ENCODE results near the genes ARHGAP25, GKN1 and GFPT1.

DNA sequence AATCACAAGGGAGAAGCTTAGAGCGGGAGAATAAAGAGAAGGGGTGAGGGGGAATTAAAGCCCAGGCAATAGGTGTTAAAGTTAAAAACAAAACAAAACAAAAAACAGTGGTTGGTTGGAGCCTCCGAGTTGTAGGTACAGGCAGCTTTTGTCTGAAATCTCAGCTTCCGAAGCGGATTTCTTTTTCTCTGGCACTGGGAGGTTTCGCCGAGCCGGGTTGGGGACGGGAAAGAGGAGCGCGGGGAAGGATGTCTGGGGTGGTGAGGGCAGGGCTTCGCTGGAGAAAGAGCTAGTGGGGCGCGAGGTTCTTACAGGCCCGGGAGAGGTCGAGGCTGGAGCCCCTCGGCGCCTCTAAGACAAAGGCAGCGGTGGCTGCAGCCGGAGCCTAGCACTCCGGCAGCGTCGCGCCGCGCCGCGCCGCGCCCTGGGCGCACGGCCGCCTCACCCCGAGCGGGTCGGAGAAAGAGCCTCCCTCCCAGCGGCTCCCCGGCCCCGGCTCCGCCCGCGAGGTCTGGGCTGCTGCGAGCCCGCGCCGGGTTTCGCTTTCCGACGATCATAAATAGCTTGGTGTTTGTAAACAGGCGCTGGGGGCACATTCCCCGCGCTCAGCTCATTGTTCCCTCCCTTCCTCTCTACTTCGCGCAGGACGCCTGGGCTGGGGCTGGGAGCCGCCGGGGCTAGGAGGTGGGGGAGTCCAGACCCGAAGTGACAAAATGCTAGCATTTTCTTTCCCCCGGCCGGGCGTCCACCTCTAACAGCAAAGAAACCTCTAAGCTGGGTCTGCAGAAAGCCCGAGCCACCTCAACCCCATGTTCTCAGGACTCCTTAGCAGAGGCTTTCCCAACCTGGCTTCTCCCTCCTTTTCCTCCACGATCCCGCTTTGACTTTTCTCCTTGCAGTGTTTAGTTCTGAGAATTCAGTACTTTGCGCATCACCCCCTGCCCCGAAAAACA lies 867 bp upstream of the MEIS1 start:
- PRO-cap = bidirectional peak, plus-strand start at position 635 of the sequence, minus-strand start at position 513 of the sequence
- RAMPAGE, long total RNA, 2 experiments = no peak in any of the 2 experiments

DNA sequence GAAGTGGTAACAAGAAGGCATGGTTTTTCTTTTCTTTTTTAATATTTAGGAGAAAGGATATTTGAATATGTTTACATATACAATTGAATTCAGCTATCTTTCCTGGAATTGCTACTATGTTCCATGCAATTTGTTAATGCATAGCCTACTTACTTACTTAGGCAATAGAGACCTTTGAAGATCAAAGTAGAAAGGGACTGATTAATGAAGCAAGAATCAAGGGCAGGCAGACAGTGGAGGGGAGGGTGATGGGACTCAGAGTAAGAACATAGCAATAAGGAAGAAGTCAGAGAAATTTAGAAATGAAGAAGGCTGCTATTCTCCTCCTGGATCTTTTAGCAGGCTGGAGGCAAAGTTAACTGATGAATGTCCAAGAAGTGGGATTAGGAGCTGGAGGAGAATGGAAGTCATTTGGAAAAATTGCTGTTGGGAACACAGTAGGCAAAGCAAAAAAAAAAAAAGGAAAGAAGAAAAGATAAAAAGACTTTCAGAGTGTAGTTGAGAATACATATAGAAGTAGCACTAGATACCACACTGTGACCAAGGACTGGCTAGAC lies 94.9 kb downstream of the MEIS1 start:
- PRO-cap = no peak
- RAMPAGE, long total RNA, 2 experiments = no peak in any of the 2 experiments

GRCh38 chr2:66574388-66575728 lies 139.9 kb downstream of the MEIS1 start:
- PRO-cap = no peak
- RAMPAGE, long total RNA, 2 experiments = no peak in any of the 2 experiments

DNA sequence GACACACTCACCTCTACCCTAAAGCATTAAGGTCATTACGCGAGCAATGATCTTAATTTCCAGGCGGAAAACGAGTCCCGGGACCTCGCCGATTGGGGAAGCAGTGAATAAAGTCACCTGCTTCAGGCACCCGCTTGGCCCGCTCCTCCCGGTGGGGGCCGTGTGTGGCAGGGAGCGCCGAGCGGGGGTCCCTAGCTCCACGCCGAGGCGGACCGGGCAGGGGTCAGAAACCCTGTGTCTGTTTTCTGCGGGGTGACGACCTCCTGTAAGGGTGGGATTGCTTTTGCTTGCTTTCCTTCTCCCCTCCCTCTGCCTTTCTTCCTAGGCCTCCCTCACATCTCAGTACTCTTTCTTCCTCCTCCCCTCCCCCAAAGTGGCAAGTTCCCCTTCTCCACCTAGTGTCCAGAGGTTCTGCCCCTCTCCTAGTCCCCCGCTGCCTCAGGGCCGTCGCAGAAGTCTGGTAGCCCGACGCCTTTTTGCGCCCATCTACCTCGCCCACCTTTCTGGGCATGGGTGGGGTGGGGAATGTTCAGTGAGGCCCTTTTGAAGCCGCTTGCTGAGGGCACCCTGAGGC lies 142.6 kb downstream of the MEIS1 start:
- PRO-cap = no peak
- RAMPAGE, long total RNA, 2 experiments = no peak in any of the 2 experiments

DNA sequence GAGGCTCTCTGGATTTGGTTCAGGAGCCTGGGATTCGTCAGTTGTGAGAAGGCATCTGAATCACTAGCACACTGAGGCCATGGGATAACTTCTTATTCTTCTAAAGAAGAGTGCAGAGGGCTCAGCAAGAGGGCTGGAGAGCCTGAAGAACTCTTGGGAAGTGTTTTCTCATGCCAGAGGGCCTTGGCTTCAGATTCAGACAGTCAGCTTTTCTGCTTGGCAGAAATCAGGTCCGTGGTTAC lies 332.0 kb upstream of the ETAA1 start:
- PRO-cap = no peak
- RAMPAGE, long total RNA, 2 experiments = no peak in any of the 2 experiments

DNA sequence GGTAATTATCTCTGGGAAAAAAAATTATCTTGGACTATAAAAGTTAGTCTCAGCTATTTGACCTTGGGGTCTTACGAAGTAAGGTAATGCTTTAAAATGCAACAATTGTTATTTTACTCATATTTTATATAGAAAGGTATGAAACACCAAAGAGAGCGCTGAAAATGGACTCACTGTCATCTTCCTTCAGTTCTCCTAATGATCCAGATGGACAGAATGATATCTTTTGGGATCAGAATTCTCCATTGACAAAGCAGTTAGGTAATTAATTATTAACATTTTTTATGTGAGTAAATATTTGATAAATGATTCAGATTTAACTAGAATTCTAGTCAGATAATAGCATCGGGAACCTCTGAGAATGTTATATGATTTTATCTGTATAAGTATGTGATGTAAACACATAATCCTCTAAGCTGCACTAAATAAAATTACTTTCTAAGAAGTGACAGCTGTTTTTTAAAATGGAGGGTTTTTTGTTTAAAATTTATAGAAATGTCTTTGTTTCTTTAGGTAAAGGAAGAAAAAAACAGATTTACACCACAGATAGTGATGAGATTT lies 2.0 kb downstream of the ETAA1 start:
- PRO-cap = no peak
- RAMPAGE, long total RNA, 2 experiments = no peak in any of the 2 experiments

DNA sequence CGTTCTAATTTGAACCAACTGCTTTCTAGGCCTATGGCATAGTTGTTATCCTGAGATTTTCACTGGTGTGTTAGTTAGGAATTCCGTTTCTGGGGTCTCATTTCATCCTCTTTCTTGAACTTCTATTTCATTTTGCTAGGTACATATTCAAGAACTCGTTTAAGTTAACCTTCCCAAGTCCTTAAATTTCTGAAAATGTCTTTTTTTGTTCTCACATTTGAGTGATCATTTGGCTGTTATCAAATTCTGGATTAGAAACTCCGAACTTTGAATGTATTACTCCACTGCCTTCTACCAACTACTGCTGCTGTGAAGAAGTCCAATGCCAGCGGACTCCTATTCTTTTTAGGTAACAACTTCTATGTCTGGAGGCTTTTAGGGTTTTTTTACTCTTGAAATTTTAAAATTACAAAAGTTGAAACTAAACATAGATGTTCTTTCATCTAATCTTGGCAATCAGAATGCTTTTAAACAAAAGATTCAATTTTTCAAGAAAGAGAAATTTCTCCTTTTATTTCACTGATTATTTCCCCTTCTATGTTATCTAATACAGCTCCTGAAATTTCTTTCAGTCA lies 43.9 kb downstream of the PNO1 start:
- PRO-cap = no peak
- RAMPAGE, long total RNA, 2 experiments = no peak in any of the 2 experiments

DNA sequence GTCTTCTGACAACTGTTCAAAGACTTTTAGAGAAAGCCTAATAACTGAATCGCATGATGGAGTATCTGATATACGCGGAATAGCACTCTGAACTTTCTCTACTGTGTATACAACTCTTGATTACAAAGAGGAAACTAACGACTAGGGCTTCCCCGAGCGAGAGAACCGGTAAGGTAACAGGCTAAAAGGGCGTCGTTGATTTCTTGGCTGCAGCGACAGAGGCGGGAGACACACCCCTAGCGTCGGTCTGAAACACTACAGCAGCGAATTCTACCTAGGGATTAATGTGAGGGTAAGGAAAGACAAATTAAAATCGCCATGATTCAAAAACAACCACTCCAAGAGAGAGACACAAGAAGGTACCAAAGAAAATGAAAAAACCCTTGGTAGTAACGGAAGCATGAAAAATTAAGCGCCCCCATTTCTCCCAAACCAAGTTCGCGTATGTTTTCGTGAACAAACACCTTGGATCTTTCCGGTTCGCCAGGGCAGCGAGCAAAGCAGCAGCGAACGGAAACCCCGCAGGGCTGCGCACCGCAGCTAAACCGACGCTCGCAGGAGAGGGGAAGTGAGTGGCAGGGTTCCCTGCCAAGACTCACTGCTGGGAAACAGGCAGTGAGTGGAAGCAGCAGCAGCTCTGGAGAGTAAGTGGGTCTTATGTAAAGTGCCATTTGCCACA lies 1.2 kb downstream of the PPP3R1 start:
- PRO-cap = bidirectional peak, plus-strand start outside the sequence, minus-strand start at position 440 of the sequence
- RAMPAGE, long total RNA, 2 experiments = start-site peak on the plus strand in 1 of 2 experiments, centred at position 540 of the sequence, 9 reads per replicate

DNA sequence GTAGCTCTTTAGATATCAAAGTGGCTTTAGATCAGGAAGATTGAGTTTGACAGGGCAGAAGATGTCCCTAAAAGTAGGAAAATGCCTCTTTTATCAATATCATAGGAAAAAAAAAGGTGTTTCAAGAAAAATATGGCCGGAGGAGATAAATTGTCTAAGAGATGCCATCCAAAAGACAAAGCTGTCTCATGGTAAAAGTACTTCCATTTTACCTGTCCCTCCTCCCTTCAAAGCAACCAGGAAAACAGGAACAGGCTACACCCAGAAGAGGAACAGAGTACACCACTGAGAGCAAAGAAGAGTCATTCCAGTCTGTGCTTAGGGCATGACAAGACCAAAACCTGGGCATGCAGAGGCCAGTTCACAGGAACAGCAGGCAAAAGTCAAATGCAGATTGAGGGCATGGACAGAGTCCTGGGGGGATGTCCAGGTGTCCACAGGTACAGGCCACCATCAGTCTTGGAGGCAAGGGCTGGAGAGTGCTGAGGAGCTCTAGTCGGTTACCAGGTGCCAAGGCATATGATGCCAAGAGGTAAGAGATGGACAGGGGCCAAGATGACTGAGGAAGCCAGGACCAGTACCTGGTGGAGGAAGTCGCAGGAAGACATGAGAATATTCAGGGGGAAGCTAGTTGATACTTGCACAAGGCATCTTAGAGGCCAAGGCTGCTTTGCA lies 23.7 kb downstream of the PLEK start:
- PRO-cap = no peak
- RAMPAGE, long total RNA, 2 experiments = no peak in any of the 2 experiments

DNA sequence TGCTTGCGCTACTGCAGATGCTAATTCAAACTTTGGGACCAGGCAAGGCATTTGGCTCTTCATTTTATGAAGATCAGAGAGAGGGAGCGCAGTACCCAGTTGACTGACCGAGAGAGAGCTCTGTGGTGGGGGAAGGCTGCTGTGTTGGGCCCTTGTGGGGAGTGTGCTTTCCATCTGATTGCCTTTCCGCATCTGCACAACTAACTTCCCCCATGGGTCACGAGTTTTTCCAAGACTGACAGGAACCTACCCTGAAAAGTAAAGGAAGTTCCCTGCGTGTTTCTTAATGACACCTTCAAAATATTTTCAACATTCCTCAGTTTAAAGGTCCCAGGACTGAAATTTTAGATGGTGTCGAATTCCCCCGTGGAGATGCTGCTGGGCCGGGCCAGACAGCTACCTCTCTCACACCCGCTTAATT lies 2.5 kb upstream of the ARHGAP25 start:
- PRO-cap = no peak
- RAMPAGE, long total RNA, 2 experiments = no peak in any of the 2 experiments

DNA sequence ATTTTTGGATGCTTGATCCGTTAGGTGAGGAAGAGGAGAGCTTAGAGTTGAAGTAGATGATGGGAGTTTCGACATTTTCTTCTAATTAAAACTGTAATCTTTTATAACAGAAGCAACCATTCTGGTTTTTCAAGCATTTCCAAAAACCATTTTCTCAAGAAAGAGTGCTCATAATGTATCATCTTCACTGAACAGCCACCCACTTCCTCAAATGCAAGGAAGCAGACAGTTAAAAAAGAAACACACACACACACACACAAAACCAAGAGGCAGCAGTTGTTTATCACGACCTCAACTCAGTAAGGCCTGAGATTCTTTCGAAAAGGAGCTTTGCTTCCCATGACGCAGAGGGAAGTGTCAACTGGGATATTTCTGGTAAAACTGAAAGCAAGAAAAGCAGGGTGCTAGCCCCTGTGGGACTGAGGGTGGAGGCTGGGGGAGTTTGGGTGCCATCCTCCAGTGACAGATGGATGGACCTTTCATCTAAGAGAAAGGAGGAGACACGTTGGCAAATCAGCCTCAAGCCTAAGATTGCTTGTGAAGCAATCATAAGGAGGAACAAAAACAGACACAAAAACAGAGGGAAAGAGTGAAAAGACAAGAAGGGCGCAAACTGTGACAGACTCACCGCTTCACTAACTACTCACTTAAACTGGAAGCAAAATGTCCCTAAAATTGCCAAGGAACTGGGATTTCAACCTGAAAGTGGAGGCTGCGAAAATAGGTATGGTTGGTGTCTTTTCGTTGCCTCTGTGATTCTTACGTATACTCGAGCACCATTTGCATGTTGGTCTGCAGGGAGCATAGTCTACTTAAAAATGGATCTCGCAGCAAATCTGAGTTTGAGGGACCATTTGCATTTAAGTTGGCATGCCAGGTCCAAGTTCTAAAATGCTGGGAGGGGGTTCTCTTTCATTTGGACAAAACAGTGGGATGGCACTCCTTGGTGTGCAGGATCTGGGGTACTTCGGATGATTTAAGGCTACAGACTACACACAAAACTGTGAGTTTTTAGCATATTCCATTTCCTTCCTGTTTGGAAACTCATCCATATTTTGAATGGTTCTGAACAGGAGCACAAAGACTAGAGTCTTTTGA lies at the start of gene ARHGAP25:
Gene ARHGAP25, plus strand, starts transcription at position 275 of the 1,098 bp plus-strand sequence.
- PRO-cap = unidirectional peak, plus-strand start at position 579 of the sequence
- RAMPAGE, long total RNA, 2 experiments = no peak in any of the 2 experiments

- PRO-cap = no peak
- RAMPAGE, long total RNA, 2 experiments = no peak in any of the 2 experiments
These were observed 41.4 kb downstream of the ARHGAP25 start for GRCh38 chr2:68775810-68776655.

DNA sequence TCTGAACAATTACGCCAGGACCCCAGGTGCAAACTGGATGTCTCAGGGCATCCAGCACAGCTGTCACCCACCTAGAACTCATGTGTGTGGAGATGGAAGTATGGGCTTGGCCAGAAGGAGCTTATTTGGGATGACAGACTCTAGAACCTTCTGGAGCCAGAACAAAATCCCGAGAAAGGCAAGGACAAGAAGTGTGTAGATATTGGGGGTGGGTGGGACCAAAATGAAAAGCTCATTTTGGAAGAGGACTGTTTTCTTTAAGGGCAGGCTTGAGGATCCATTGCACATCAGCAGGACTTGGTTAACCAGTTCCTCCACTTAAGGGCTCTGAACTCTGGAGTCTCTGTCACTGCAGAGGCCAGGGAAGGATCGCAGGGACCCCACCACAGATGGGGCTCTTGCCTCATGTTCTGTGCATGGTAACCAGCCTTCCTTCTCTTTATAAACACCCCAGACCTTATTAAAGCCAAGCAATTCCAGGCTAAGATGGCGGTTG lies 42.1 kb downstream of the ARHGAP25 start:
- PRO-cap = no peak
- RAMPAGE, long total RNA, 2 experiments = no peak in any of the 2 experiments

DNA sequence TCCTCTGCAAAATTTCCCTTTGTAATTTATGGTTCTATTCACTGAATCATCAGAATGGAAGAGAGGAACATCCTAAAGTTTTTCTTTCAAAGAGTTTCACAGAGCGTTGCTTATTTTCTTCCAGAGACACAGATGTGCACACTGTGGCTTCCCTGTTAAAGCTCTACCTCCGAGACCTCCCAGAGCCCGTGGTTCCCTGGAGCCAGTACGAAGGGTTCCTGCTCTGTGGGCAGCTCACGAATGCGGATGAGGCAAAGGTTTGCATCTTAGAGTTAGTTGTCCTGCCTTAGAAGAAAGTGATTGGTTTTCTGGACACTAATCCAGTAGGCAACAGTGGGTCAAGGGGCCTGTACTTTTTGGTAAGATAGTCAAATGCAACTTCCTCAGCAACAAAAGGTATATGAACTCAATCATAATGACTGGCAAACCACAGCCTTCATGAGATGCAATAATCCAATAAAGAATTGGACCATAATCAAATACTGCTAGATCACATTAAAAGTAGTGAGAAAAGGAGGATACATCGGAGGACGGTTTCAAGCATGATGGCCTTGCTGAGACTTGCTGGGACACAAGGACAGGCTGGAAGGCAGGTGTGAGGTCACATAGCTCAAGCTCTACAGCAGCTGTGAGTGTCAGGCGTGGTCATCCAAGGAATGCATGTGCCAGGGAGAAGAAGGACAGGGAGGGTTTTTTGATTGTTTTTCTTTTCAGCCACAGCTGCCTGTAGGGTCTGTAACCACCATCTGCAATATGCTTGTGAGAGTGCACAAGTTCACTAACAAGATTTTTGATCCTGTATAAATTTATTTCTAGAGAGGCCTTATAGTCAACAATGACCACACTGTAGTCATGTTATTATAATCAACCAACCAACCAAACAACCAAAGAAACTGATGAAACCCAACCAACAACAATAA lies 57.8 kb downstream of the BMP10 start:
- PRO-cap = no peak
- RAMPAGE, long total RNA, 2 experiments = no peak in any of the 2 experiments

DNA sequence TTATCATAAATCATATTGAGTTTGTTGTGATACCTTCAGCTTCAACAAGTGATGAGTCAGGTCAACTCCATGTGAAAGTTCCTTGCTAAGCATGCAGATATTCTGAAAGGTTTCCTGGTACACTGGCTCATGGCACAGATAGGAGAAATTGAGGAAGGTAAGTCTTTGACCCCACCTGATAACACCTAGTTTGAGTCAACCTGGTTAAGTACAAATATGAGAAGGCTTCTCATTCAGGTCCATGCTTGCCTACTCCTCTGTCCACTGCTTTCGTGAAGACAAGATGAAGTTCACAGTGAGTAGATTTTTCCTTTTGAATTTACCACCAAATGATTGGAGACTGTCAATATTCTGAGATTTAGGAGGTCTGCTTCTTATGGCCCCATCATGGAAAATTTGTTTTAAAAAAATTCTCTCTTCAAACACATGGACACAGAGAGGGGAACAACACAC lies at the start of gene GKN1:
Gene GKN1, plus strand, starts transcription at position 242 of the 453 bp plus-strand sequence.
- PRO-cap = no peak
- RAMPAGE, long total RNA, 2 experiments = no peak in any of the 2 experiments

GRCh38 chr2:69014097-69015227 lies 1.5 kb downstream of the ANTXR1 start:
- PRO-cap = no peak
- RAMPAGE, long total RNA, 2 experiments = no peak in any of the 2 experiments

- PRO-cap = no peak
- RAMPAGE, long total RNA, 2 experiments = no peak in any of the 2 experiments
These were observed 182.1 kb downstream of the GFPT1 start for GRCh38 chr2:69205018-69205225.

GRCh38 chr2:69306769-69307366 lies 80.2 kb downstream of the GFPT1 start:
- PRO-cap = bidirectional peak, plus-strand start at chr2:69306960, minus-strand start at chr2:69306863; unidirectional peak, minus-strand start at chr2:69307100
- RAMPAGE, long total RNA, 2 experiments = no peak in any of the 2 experiments

DNA sequence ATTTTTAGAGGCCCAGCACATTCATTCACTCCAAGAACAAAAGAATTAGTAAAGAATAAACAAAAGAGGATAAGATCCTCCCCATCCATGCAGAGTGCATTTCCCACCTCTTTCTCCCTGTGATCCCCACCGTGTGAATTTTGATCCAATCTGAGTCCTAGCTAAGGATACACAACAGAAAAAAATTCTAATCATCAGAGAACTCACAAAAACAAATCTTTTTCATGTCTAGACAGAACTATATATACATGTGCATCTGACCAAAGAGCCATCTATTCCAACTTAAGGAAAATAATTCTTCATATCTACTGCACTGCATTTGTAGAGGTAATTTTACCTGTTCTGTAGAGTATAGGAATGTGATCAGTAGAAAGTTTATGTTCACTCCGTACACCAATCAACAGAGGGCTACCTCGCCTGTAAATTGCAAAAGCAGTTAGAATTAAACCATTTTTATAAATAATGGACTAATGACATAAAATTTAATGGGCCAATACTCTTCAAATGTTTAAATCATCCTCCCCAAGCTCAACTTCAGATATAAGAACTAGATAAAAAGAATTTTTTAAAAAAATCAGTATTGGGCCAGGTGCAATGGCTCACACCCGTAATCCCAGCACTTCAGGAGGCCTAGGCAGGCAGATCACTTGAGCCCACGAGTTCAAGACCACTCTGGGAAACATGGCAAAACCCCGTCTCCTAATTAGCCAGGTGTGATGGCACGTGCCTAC lies 32.7 kb downstream of the GFPT1 start:
- PRO-cap = no peak
- RAMPAGE, long total RNA, 2 experiments = no peak in any of the 2 experiments

- PRO-cap = bidirectional peak, plus-strand start at chr2:69387384, minus-strand start at chr2:69387250
- RAMPAGE, long total RNA, 2 experiments = start-site peak on the minus strand in 2 of 2 experiments, at chr2:69387209-69387260 at its widest, 90 to 1,229 reads per replicate
These were observed at the start of gene GFPT1 for GRCh38 chr2:69386664-69387705. TSS of gene GFPT1 (minus strand) at chr2:69387227.